Measurements from ENCODE around the genes AKR1C3 and ASB13.

DNA sequence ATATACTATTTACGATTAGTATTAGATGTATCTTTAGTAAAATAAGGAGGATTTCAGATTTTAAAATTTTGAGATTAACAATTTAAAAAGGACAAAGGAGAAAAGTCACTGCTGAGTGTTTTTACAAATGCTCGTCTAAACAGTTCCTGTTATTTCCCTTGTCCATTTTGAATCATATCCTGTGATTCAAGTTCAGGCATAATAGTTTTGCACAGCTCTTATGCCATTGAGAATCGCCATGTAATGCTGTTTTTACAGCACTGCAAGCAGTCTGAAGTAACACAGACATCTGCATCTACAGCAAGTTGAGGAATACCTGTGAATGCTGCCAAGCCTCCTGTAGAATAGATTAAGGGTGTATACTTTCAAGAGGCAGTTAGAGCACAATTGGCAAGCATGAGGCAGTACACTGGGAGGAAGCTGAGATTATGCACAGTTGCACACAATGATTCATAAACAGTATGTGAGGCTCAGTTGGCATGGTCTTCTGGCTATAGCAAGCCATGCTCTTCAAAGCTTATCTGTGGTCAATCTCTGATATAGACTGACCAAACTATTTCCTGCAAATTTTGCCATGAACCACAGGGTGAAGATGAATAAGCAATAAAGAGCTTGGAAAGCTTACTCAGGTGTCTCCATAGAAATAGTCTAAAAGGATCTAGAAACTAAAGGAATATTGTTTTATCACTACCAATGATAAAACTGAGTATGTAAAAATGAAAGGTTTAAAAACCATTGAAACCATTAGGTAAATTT, 121.9 kb upstream of the AKR1E2 start:
- PRO-cap: no peak

DNA sequence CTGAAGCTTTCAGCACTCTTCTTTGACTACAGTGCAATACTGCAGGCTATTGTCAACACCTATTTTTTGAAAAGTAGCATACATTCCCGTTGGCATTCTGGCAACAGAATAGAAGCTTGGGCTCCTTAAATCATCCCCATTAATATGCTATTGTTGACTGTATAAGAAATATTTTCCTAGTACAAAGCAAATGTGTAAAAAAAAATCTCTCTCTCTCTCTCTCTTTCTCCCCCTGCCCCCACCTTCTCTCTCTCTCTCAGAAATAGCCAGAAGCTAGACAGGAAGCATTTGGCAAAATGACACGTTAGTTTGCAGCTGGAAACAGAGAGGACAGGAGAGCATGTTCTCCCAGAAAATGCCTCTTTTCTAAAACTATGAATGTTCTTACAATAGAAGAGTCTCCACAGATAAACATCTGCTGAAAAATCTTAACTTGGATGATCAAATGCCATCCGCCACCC, 59.6 kb upstream of the AKR1E2 start:
- PRO-cap: no peak

DNA sequence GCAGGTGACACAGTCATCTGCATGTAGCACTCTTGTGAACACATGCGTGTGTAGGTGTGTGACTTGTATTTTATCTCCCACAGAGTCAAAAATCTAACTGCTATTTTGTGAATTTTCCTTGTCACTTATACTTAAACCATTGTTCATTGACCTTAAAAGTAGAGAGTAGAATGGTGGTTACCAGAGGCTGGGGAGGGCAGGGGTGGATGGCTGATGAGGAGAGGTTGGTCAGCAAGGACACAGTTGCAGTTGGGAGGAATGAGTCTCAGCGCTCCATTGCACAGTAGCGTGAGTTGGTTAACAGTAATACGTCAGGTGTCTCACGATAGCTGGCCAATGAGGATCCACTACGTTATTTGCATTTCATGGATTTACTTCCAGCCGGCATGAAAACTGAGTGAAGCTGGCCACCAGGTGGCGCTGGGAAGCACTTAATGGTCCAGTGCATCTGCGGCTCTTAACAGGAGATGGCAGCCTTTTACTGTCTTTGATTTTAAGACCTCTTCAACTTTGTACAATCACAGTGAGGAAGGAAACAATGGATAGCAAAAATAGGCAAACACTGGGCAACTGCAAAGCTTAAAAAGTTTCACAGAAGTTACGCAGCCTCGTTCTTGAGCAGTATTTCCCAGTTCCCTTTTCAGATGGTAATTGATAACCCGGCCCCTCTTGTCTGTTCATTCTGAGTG, 23.6 kb downstream of the AKR1E2 start:
- PRO-cap: no peak

GRCh38 chr10:4914133-4914899, 48.9 kb upstream of the AKR1C1 start:
- PRO-cap: no peak

DNA sequence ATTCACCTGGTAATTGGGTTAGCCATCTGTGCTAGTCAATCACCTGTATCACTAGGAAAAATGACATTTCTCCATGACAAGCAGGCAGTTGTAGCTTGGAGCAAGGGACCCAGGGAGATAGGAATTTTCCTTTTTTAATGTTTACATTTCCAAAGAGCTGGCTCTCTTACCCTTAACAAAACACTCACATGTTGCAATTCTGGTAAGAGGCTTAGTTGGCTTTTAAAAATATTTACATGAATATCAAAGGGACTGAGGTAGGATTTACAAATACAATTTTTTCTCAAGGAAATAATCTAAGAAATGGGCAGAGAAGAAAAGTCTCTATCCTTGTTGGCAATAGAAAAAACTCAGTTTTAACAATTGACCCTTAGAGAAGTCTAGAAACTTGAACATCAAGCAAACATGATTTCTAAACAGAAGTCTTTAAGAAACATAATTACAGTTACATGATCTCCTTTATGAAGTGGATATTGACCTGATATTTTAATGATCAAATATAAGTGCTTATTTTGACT, 16.0 kb upstream of the AKR1C1 start:
- PRO-cap: no peak

DNA sequence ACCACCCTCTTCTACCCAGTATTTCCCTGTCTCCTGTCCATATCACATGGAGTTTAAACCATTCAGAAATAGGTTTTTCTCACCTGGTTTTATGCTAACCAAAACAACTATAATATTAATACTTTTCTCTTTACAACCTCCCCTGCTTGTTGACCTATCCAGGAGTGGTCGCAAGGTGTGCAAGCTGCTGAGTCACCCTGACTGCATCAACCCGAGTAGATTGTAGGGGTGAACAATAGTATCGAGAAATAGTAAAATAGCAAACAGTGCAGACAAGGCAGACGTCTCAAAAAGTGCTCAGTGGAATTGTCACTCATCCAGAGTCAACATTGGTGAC, 6.4 kb upstream of the AKR1C1 start:
- PRO-cap: no peak

GRCh38 chr10:5093985-5095218, at the start of gene AKR1C3:
TSS of gene AKR1C3 (plus strand) at chr10:5094414.
- PRO-cap: bidirectional peak, plus-strand start at chr10:5094429, minus-strand start at chr10:5094302; bidirectional peak, plus-strand start at chr10:5094680, minus-strand start at chr10:5094631

DNA sequence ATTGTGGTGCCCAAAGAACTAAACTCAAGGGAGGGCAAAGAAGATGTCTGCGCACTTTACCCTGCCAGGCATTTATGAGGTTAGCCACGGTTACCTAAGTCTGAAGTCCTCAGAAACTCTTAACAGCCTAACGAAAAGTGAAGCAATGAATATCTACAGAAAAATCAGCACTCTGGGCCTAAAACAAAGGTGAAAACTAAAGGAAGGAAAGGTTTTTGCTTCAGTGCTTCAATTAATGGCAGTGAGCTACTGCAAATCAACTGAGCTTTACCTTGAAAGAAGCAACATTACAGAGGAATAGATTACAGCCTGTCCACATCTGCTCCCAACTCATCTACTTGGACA, 347 bp downstream of the TUBAL3 start:
- PRO-cap: unidirectional peak, minus-strand start at position 76 of the sequence

DNA sequence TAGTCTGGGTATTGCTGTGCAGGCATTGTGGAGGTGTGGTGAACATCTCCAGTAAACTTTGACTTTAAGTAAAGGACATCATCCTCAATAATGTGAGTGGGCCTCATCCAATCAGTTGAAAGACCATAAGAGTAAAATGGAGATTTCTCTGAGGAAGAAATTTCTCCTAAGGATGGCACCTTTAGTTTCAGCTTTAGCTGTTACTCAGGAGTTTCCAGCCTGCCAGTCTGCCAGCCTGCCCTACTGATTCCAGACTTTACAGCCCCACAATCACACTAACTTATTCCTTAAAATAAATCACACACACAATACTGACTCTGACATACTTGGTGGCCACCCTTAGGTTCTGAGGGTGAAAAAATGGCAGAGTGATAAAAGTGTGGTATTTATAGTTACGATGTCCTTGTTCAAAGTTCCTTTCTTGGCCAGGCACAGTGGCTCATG, 2.5 kb upstream of the TUBAL3 start:
- PRO-cap: no peak

- PRO-cap: no peak
Measured at GRCh38 chr10:5574654-5575033, 49.9 kb downstream of the CALML3 start.

GRCh38 chr10:5611834-5612198, 54.6 kb downstream of the ASB13 start:
- PRO-cap: no peak

DNA sequence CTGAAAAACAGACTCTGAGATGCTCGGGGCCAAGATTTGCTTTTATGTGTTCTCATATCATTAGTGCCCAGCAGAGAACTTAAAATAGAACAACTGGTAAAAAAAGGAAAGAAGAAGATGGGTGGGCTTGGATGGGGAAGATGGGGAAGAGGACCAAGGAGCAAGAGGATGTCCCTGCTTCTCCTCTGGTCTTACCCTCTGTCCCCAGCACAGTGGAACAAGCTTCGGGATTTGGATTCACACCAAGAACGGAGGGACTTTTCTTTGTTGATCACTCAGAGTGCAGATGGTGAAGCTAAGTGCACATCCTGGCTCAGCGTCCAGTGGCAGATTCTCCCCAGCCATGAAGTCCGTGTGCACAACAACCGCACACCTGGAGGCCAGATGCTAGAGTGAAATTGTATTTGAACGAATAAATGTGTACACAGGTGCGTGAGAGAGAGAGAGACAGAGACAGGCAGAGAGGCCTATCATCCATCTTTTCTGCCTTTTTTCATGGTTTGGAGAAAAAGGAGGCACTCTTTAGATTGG, 31.6 kb downstream of the ASB13 start:
- PRO-cap: no peak

DNA sequence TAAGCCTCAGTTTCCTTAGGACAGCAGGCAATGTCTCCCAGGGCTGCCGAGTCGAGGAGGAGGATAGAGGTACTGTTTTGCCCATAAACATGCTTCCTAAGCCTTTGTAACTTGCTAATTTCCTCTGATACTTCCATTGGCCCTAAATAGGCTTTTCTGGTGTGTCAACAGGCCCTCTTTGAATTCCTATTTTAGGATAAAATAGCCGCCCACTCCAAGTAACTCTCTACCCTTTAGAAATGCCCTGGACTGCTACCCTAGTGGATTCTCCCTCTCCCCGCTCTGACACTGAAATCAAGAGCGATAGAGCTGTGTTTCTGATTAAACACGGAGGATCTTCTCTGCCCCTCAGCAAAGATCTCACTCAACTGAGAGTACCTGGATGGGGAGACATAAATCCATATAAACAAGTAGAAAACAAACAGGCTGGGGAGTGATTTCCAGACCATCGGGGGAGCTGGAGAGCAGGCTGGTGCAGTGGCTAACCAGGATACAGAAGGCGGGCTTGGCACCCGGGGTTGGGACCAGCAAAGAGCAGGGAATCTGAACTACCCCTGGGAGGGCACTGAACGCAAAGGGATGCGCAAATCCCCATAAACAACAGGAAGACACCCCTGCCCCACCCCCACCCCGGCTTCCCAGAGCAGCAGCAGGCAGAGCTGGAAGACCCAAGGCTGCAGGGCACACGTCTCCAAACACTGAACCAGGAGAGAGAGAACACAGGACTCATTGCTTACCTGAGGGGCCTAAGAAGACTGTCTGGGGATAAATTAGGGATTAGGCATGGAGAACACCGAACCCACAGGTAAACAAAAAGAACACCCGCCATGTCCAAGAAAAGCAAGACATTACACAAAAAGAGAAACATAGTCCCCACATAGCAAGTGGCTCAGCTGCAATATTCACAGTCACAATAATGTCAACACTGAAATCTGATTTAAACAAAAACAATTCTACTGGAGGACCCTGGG, 2.5 kb downstream of the ASB13 start:
- PRO-cap: no peak

- PRO-cap: no peak
Measured at GRCh38 chr10:5665376-5665753, 1.0 kb downstream of the ASB13 start.

GRCh38 chr10:5665862-5666878, at the start of gene ASB13:
TSS of gene ASB13 (minus strand) at chr10:5666595.
- PRO-cap: unidirectional peak, minus-strand start at chr10:5666551; unidirectional peak, minus-strand start at chr10:5666595

DNA sequence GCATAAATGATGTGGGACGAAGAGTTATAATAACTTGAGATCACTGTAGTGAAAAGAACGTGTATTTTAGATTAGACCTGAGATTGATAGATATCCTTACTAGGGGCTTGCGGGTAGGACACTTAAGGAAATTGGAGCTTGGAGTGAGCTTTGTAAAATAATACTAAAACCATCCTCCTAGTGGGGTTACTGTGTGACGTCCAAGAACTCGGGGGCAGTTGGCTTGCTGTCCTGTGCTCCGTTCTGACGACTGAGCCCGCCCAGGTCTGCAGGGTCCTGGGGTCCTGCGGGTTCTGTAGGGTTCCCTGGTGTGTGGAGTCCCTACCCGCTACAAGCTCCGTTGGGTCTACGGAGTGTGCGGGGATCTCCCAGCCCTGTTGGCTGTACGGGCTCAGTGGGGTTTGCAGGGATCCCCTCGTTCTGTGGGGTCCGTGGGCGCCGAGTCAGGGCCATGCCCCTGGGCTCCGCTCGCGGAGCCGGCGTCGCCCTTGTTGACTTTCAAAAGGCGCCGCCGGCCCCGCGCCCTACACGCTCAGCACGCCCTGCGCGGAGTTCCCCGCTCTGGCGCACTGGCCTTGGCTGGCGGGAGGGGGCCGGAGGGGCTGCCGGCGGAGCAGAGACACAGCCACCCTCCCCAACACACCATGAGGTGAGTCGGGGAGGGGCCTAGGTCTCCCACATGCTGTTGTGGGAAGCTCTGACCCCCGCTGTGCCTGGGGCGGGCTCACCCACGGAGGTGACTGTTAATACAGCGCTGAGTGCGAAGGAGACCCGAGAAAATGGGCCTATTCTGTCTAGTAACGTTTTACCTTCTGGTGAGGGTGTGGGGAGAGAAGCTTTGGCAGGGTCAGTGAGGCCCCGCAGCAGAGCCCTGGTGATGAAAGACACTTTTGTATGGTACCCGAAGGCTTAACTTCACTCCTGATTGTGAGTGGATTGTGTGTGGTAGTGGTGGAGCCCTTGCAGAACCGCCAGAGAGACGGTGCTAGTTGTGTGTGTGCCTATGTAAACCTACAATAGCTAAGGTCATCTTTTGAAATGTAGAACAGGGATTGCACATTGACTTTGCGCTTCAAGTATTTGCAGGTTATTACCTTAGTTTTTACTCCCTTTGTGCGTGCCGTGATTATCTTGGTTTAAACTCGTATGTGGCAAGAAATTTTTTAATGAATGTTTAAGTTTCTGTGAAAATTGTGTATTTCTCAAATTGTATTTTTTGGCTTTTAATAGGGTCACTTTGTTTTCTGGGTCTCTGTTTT, 8.1 kb downstream of the TASOR2 start:
- PRO-cap: no peak

GRCh38 chr10:5725761-5726363, 41.2 kb downstream of the TASOR2 start:
- PRO-cap: no peak

DNA sequence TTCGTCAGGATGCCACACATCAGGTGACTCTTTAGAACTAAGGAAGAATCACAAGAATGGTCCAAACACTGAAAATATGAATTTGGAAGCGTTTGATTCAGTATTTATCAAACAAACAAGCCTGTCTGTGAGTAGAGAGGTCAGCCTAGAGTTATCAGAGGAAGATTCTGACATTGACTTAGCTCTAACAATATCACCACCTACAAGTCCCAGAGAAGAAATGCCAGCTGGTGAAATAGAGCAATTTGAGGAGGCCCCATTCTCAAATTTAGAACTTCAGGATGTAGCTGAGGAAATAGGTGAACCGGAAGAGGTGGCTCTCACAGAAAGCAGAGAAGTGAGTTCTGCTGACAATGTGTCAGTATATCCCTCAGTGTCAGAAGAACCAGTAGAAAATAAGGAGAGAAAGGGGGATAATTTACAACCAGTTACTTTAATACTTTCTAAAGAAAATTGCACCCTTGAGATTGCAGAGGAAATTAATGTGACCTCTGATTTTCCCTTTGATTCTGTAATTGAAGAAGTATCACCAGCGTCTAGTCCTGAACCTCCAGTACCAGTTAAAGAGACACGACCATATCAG, 62.5 kb downstream of the TASOR2 start:
- PRO-cap: no peak

- PRO-cap: no peak
Measured at GRCh38 chr10:5766410-5766972, 46.7 kb downstream of the GDI2 start.

DNA sequence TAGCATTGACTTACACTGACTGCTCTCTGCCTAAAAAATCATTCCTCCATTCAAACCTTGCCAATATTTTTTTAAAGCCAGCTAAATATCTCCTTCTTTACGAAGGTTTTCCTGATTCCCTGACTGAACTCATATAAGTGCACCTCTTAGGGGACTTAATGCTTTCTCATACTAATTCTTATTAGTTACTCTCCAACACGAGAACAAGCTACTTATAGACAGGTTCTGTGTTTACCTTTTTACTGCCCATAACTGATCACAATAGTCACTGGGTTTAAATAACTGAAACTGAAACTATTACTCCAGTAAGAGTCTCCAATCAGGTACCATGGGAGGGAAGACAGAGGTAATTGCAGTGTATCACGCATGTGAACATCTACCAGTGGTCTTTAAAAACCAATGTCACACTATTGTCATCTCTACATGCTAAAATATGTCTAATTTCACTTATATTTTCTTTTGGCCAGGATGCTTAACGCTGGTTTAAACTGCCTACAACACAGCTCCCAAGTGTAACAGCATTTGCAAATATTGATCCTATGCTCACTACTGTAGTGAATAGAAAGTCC, 3.7 kb downstream of the GDI2 start:
- PRO-cap: no peak